Type B pancreatic cell (in vitro differentiated cells): ENCODE measurements around the genes PPP1R14B, PLCB3 and ZFPL1.

GRCh38 chr11:64233759-64234143 lies 633 bp upstream of the VEGFB start:
- PRO-cap = no peak

DNA sequence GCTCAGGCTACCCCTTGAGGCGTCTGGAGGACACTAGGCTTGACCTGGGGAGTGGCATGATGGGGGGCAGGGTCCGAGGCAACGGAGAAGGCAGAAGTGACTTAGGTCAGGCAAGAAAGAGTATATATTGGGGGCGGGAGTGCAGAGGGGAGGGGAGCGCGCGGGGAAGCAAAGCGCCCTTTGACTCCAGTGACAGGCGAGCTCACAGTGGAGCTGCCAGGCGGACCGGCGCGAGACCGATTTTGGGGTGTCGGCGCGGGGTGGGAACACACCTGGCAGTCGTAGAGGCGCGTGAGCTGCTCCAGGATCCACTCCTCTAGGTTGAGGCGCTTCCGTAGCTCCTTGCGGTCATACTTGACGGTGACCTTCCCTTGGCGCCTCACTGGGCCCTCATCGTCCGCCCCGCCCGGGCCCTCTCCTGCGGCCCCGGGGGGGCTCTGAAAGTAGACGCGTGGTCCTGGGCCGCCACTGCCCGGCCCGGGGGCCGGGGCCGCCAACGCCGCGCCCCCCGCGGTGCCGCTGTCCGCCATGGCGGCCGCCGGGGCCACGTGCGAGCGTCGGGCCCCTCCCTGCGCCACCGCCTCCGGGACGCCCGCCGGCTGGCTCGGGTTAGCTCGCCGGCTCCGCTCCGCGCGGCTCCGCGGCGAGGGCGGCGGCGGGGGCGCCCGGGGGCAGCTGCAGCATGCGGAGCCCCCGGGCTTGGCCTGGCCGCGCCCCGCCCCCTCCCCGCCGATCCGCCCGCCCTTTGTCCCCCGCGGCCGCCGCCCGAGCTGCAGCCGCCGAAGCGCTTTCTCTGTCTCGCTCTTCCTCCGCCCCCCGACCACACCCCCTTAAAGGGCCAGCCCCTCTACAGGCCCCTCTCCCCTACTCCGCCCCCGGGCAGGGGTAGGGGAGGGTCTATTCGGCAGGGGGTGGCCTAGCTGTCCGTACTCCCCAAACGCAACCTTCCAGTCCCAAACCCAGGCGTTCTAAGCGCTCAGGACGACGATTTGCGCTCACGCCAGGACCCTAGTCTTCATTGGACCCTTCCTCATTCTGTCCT lies at the start of gene PPP1R14B:
PPP1R14B (minus strand) TSS at position 800 of the 1,042 bp plus-strand sequence.
- PRO-cap = bidirectional peak, plus-strand start at position 207 of the sequence, minus-strand start at position 98 of the sequence; bidirectional peak, plus-strand start at position 796 of the sequence, minus-strand start at position 772 of the sequence; bidirectional peak, plus-strand start at position 976 of the sequence, minus-strand start at position 970 of the sequence

DNA sequence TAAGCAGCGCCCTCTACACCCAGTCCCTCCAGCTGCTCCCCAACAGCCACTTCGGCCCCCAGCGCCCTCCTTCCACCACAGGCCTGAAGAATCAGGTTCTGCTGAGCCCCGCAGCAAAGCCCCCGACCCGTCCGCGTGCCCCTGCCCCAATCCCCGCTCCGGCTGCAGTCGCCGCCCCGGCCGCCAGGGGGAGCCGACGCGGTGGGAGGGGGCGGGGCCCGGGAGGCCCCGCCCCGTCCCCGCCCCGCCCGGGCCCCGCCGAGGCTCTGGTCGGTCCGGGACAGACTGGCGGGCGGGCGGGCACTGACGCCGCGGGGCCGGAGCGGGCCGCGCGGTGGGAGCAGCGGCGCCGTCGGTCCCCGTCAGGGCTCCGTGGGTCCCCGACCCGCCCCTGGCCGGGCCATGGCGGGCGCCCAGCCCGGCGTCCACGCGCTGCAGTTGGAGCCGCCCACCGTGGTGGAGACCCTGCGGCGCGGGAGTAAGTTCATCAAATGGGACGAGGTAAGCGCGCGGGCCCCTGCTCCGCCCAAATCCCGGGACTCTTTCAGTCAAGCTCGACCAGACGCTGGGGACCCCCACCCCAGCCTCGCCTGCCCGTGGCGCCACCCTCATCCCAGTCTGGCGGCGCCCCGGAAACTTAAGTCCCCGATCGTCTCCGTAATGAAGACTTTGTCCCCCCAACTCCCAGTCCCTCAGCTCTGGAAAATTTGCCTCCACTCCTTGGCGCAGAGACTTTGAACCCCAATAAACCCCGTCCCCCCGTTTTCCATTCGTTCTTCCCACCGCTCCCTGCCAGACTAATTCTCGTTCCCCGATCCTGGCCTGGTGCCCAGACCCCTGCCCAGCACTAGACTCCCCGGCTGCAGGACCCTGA lies at the start of gene PLCB3:
PLCB3 (plus strand) TSS at position 283 of the 874 bp plus-strand sequence.
- PRO-cap = bidirectional peak, plus-strand start at position 303 of the sequence, minus-strand start at position 164 of the sequence; bidirectional peak, plus-strand start at position 490 of the sequence, minus-strand start at position 404 of the sequence

DNA sequence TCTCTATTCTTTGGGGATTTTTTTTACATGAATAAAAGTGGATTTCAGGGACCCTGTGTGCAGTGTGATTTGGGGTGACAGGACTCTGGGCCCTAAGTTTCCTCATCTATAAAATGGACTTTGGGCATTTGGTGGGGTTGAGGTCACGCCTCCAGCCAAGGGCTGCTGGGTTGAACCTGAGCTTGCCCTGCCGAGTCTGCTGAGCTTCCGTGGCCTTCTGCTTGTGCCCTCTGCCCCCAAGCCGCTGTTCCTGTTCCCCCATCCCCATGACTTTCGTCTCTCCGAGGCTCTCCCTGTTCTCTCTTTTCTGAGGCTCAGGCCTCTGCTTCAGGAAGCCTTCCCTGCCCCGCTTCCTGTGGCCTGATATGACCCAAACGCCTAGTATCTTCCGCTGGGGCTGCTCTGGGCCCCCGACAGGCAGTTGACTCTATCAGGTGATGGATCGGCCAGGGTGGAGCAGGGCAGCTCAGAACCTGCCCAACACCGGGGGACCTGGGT lies 16.5 kb downstream of the BAD start:
- PRO-cap = no peak

- PRO-cap = unidirectional peak, plus-strand start at chr11:64305676; bidirectional peak, plus-strand start at chr11:64305882, minus-strand start at chr11:64305726; bidirectional peak, plus-strand start at chr11:64306381, minus-strand start at chr11:64306036
Measured at GRCh38 chr11:64305633-64306726, 656 bp downstream of the ESRRA start.

DNA sequence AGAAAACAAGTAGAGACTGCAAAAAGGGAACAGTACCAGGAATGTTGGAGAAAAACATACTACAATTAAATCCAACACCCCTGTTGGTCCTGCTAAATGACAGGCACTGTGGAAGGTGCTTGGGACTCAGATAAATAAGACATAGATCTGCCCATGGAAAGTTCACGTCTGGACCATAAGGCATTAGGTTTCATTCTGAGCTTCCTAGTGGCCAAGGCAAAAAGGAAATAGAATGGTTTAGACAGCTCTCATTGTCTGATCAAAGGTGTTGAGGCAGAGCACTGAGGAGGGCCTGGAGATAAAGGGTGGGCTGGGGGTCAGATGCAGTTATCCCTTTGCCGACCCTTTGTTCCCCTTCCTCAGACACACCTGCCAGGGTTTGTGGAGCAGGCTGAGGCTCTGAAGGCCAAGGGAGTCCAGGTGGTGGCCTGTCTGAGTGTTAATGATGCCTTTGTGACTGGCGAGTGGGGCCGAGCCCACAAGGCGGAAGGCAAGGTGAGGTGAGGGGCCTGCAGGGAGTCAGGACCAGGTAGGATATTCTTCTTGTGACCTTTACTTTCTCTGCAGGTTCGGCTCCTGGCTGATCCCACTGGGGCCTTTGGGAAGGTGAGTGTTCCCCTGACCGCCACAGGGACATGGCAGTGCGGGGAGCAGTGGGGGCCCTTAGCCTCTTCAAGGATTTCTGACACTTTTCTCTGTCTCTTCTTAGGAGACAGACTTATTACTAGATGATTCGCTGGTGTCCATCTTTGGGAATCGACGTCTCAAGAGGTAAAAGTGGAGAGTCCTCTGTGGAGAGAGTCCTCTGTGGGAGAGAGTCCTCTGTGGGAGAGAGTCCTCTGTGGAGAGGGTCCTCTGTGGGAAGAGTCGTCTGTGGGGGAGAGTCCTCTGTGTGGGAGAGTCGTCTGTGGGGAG lies 2.6 kb downstream of the PRDX5 start:
- PRO-cap = no peak

DNA sequence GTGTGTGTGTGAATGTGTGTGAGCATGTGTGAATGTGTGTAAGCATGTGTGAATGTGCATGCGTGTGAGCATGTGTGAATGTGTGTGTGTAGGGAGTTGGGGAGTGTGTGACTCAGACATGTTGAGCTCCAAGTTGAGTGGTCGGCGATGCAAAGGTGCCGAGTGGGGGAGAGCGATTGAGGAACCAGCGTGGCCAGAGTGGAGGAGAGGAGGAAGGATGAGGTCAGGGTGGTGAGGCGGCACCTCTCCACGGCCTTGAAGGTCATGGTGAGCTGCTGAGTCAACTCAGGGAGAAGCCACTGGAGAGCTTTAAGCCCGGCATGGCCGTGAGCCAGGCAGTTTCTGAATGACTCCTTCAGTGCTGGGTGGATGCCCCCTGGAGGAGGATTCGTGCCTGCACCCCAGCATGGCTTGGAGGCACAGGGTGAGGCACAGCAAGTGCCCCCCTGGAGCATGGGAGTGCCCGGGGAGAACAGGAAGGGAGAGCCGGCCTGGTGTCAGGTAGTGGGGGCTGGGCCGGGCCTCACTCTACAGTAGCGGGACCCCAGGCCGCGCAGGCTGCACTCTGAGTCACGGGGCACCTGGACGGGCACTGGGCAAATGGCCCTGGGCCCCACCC lies 8.3 kb upstream of the CCDC88B start:
- PRO-cap = no peak

DNA sequence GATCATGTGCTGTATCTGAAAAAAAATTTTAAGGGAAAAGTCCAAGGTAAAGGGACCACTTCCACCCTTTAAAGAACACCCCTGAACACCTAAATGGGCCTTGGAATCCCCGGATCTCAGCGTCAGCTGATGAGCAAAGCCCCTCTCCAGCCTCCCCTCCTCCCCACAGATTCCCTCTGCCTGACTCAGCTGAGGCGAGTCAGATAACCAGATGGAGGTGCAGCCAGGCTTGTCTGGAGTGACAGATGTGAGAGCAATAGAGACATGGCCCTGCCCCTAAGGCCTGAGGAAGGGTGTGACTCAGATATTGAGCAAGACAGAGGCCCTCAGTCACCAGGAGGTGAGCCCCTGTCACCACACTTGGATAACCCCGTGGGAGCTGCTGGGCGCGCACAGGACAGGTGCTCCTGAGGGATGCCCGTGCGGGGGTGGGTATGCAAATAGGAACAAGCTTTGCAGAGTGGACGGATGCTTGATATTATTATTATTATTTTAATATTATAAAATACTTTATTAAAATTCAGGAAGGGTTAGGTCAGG lies 4.9 kb upstream of the CCDC88B start:
- PRO-cap = bidirectional peak, plus-strand start at position 357 of the sequence, minus-strand start at position 178 of the sequence

DNA sequence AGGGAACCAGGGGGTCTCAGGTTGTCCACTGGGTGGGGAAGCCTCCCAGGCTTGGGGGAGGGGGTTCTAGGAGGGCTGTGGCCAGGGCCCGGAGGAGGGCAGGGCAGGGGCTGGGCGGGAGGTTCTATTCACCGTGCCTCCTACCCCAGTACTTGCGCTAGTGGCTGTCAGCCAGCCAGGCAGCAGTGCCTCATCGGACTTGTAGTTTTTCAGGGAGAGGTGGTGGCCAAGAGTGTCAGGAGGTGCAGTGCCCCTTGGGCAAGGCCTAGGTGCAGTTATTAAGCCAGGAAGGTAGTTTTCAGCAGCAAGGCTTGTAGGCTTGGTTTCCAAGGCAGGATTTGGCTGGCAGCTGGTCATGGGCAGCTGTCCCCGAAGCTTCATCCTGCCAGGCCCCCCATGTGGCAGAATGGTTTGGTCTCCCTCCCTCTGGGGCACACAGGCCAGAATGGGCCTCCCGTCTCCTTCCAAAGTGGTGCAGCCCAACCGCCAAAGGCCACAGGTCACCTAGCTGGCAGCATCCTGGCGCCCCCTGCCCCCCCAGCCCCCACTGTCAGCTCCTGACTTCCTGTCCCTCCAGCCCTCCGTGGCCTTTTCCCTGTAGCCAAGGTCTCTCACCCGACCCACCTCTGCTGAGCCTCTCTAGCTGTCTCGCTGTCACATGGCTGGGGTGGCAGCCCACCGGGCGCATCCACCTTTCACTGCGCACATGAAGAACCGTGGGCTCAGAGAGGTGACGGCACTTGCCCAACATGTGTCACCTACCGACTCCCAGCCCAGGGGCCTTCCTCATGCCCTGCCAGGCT lies 8.5 kb downstream of the CCDC88B start:
- PRO-cap = no peak

- PRO-cap = no peak
Measured at GRCh38 chr11:64355015-64356067, 3.6 kb upstream of the RPS6KA4 start.

DNA sequence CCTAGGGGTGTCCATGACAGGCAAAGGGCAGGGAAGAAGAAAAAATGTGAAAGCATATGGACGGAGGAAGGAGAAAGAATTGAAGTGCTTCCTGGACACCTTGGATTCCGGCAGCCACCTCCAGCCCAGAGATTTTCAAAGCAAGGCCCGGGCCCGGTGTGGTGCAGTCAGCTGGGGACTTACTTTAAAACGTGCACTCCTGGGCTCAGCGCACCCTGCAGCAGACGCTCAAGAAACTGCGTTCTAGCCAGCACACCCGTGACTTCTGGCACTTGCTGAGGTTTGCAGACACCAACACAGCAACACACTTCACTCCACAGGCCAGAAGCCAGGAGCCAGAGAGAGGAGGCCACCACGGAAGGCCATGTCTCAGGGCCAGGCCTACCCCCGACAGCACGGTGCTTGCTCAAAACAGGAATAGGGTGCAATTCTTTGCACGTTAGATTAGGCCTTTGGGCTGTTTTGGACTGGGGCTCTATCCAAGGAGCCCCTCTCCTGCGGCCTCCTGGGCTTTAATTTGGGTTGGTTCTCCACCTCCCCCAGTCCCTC lies 1.9 kb upstream of the SLC22A11 start:
- PRO-cap = no peak

DNA sequence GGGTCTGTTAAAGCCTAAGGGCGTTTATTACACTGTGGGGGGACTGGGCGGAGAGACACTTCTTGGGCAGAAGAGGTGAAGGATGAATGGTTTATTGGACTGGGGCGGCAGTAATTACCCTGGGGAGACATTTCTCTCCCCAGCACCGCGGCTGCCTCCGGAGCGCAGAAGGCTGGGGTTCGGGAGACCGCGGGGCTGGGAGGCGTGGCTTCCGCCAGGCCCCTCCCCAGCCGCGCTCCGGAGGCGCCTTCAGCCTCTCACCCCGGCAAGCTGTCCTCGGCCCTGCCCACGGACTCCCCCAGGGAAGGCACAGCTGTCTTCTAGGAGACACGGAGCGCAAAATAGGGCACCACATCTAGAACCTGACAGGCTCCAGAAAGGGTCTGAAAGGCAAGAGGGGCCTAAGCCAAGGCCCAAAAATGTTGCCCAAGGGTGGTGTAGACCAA lies 47.2 kb downstream of the SLC22A12 start:
- PRO-cap = no peak

GRCh38 chr11:64762024-64762370 lies 2.2 kb upstream of the PYGM start:
- PRO-cap = no peak

DNA sequence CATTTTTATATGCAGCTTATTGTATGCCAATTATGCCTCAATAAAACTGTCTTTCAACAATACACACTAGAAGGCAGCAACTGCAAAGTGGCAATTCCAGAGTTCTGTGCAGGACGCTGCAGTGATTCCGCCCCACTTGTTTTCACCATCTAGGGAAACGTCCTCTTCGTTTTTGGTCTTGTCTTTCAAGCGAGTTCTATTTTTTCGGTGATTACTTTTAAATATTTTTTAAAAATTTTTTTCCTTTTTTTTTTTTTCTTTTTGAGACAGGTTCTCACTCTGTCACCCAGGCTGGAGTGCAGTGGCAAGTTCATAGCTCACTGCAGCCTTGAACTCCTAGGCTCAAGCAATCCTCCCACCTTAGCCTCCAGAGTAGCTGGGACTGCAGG lies 7.0 kb upstream of the SF1 start:
- PRO-cap = no peak

DNA sequence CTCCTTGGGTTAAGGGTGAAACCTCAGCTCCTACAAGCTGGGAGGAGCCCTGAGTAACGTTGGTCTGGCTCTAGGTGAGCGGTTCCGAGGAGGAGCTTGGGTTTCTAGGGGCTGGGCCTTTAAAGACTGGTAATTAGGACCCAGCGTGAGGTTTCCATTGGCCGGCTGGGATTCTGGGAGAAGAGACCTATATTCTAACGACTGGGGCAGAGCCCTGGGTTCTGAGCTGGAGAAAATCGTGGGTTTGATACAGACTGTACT lies 856 bp upstream of the MAP4K2 start:
- PRO-cap = no peak

GRCh38 chr11:64932959-64933441 lies 2.7 kb downstream of the GPHA2 start:
- PRO-cap = no peak

- PRO-cap = no peak
Measured at GRCh38 chr11:64971320-64971680, 608 bp downstream of the MAJIN start.

DNA sequence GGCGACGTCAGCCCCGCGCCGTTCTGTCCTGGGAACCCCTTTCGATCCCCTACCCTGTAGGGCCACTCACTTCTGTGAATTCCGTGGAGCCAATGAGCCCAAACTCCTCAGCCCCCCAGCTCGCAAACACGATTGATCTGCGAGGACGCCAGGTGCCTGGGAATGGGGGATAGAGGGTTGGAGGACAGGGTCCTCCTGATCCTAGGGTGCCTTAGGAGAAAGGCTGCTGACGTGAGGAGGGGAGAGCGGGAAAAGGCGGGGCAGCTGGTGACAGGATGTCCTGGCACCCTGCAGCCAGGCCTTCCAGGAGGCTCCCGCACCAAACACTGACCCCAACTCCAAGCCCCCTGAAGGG lies 7.2 kb downstream of the SAC3D1 start:
- PRO-cap = no peak

GRCh38 chr11:65083717-65084868 lies at the start of gene ZFPL1:
ZFPL1 (plus strand) TSS chr11:65084222.
- PRO-cap = bidirectional peak, plus-strand start at chr11:65084244, minus-strand start at chr11:65084040

GRCh38 chr11:65121293-65121962 lies 506 bp downstream of the FAU start:
- PRO-cap = no peak